ENCODE measurements around the gene CENPT.

DNA sequence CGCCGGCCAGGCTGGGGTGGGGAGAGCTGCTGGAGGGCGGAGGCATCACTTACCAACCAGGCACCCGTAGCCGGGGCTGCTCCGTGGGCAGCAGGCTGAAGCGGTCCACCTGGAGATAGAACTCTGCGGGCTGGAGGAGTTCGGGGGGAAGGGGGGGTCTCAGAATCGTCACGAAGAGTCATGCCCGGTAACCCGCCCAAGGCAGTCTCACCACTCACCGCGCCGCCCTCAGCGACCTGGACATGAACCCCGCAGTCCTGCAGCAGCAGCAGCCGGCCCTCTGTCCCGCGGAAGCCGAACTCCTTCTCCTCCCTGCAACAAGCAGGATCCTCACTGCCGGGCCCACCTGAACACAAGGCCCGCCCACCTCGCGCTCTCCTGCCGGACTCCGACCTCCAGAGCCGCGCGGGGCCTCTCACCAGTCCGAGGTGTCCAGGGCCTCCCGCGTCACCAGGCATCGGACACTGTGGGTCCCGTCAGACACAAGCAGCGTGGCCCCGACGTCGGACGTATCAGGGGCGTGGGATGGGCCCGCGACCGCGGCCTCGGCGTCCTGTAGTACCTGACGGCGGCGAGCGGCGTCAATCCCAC lies 481 bp downstream of the ACD start:
- PRO-cap, result no peak

DNA sequence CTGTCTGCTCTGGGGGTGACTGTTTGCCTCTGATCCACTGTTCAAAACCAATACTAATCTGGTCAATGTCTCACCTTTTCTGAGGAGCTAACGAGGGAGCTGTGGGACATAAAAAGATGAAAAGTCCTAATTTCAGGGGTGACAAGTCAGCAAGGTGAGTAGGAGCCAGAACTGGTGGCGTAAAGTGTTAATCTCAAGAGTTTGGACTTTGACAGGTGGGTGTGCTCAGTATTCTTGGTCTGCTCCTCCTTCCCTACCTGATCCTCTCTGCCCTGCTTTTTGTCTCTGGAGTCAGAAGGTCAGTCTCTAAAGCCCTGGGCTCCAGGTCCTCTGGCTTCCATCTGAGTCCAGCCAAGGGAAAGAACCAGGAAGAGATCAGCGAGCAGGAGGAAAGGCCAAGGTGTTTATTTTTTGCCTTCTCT lies 21.4 kb downstream of the GFOD2 start:
- PRO-cap, result no peak

- PRO-cap, result unidirectional peak, plus-strand start at chr16:67847159; unidirectional peak, plus-strand start at chr16:67847192
Measured at GRCh38 chr16:67847071-67848188, at the start of gene CENPT. TSS of gene CENPT (minus strand) at chr16:67847693.

DNA sequence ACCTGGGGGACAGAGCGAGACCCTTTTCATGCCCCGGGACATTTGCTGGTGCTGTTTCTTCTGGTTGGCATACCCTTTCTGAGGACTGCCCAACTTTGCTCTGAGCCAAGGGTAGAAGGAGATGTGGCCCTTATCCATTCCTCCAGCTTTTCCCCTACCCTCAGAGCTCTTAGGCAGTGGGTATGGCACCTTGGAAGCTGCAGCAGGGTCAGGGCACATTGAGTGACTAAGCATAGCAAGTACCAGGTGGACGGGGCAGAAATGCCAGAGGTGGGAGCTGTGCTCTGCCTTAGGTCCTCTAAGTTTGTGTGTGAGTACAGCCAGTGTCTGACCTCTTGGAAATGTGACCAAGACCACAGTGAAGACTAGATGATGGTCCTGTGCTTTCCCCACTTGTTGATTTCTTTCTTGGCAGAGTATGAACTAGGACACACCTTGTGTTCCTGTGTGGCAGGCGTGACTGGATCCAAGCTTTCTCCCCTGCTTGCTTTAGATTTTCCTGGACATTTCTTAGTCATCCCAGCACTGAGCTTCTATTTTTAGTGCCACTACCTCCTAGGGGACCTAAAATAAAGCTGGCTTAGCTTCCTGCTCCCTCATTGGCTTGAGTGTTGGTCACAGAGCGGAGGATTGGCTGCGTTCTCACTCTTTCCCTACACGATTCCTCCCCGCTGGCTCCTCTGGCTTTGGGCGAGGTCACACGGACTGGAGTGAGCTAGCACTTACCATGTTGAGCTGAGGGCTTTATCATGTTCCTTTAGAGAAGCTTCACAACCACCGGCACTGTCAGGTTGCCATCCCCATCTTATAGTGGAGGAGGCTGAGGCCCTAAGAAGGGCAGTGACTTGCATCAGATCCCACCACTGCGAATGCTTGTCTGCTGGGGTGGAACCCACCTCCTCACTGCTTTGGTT lies 9.8 kb upstream of the EDC4 start:
- PRO-cap, result bidirectional peak, plus-strand start at position 696 of the sequence, minus-strand start at position 491 of the sequence

DNA sequence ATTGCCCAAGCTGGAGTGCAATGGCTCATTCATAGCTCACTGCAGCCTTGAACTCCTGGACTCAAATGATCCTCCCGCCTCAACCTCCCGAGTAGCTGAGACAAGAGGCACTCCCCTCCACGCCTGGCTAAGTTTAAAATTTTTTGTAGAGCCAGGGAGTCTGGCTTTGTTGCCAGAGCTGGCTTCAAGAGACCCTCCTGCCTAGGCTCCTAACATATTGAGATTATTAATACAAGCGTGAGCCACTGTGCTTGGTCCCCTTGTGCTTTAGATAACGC lies 1.1 kb downstream of the PSKH1 start:
- PRO-cap, result no peak

DNA sequence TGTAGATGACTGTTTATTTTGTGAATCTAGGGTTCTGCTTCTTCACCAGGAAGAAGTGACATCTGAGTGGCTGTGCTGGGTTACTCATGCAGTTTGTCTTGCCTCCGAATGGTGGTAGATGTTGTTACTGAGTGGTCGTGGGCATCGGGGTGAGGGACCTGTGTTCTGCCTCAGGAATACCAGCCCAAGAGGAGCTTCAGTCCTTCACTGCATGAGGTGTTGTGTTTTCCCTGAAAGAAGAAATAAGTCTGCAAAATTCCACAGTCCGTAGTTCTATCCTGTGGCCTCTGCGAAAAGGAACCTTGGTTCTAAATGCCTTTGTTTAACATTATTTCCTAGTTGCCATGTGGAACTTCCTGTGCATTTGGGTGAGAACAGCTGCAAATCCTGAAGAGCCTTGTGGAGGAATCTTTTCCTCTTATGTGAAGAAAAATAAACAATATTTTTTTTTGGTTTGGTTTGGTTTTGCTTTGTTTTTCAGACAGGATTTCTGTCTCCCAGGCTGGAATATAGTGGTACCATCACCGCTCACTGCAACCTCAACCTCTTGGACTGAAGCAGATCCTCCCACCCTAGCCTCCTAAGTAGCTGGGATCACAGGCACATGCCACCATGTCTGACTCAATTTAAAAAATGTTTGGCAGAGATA lies 9.8 kb downstream of the PSKH1 start:
- PRO-cap, result no peak

- PRO-cap, result no peak
Measured at GRCh38 chr16:68013307-68013843, 2.3 kb downstream of the DPEP2NB start.

DNA sequence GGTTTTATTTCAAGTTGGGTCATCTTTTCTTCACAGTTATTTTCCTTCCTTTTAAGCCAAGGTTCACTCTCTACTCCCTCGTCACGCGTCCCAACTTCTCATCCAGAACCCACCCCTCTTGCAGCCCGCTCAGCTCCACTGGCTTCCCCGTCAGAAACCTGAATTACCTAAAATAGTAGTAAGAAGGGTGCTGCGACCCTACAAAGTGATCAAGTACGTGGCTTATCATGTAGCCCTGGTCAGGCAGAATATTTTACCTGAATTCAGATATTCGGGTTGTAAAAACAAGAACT lies 654 bp downstream of the DUS2 start:
- PRO-cap, result no peak

DNA sequence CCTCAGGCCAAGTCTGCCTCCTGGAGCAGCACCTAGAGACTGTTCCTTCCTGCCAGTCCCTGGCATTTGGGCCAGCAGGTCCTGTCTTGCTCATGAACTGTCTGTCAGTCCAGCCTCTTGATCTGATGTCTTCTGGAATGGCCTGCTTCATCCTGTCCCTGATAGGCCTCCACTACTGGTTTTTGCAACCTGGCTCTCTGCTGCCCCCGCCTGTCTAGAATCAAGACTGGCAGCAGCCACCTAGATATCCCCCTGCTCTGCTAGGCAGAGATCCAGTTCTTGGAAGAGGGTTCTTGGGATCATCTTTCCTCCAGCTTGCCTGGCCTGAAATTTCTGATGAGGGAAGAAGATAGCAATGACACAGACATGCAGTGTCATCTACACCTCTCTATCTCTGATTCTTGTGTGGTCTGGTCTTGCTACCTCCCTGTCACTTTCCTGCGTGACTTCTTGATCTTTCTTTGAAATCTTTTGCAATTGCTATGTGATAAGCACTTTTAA lies 20.4 kb upstream of the NFATC3 start:
- PRO-cap, result no peak

GRCh38 chr16:68190779-68191252 lies 45.1 kb downstream of the ESRP2 start:
- PRO-cap, result no peak

- PRO-cap, result no peak
Measured at GRCh38 chr16:68214089-68214669, 21.7 kb downstream of the ESRP2 start.

GRCh38 chr16:68237759-68238252 lies 1.9 kb upstream of the ESRP2 start:
- PRO-cap, result bidirectional peak, plus-strand start at chr16:68237862, minus-strand start at chr16:68237622

DNA sequence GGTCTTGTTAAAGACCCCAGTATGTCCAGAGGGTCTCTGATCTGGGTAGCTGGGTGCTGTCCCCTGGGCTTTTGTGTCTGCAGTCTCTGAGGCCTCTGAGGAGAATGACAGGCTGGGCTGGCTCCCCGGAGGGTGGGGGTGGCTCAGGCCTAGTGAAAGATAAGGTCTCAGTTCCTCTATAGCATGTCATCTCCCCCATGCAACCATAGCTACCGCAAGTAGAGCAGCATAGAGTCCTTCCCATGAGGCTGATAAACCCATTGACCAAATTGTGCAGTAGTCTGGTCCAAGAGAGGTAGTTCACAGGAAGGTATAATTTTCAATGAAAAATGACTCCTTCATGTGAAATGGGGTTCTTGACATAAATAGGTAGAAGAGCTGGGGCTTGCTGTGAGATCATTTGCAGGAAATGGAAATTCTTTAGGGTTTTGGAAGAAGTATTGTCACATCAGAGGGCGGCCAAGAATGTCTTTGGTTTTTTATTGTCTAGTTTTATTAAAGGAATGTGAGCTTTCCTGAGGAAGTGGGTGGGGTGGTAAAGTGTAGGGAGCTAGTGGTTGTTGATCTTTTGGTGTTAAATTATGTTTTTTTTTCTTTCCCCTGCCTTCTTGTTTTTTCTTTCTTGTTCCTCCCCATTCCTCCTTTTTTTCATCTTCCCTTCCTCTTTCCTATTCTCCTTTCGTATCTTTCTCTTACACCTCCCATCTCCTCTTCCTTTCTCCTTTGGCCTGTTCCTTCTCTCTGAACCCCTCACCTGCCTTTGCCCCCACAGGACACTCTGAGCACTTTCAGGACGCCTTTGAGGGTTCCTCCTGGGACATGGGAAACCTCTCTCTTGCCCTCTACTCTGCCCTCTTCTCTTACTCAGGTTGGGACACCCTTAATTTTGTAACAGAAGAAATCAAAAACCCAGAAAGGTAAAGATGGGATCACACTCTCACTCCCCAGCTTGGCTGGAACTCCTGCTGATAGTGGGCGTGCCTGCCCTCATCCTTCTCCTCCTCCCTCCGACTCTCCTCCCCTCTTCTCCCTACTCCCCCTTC lies 20.8 kb downstream of the SLC7A6OS start:
- PRO-cap, result no peak

DNA sequence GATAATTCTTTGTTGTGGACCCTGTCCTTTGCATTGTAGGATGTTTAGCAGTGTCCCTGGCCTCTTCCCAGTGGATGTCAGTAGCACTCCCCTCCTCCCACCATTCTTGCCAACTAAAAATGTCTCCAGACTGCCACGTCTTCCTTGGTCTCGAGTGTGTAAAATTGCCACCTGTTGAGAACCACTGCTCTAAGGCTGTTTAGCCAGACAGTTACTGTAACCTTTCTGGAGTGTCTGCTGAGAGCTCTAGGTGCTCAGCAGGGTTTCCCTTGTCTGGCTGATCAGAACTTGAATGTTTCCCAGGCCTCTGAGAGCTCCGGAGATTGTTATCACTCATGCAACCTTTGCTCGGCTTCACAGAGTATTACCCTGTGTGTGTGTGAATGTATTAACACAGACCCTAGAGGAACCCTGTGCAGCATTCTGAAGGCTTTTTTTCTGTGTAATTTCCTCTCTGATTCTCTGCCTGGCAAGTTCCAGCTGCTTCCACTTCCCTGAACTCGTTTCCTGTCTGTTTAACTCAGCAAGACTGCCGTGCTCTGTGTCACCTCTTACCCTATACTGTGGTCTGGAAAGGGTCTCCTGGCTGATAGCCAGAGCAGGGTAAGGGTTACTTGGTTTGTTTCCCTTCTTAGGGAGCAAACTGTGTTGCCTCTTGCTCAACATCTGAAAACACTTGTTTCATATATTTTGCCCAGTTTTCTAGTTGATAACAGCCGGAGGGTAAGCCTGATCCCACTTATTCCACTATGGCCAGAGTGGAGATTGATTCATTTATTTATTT lies 21.6 kb downstream of the PRMT7 start:
- PRO-cap, result no peak

DNA sequence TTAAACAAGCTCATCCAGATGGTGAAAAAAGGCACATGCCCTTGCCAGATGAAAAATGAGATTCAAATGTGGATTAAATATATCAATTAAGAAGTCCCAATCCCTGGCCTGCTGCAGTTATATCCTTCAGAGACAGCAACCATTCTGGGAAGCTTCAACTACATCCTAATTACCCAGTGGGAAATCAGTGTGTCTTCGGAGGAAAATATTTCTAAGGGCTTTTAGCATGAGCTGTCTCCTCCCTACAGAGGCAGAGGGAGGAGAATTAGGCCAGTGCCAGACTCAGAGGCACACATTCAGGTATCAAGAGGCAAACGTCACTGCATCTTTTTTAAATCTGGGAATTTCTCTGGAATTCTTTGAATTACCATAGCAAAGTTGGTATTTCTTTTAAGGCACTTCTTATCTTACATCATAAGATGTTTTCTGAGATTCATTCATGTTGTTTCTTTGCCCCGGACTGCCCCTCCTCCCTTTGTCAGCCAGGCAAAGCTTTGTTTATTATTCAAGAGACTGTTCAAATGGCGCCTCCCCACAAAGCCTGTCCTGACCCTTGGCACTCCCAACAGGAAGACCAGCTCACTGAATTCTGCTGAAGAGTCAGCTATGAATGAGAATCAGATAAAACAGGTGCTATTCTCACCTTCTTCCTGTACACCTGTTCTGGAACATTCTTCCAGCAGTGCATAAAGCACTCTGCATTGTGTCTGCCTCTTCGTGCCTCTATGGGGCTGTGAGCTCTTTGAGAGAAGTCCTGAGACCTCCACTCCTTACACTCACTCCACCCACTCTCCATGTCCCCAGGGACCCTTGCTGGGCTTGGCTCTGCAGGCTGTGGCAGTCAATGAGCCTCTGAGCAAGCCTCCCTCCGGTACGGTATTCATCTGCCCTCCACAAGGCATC lies 38.4 kb upstream of the SMPD3 start:
- PRO-cap, result no peak

DNA sequence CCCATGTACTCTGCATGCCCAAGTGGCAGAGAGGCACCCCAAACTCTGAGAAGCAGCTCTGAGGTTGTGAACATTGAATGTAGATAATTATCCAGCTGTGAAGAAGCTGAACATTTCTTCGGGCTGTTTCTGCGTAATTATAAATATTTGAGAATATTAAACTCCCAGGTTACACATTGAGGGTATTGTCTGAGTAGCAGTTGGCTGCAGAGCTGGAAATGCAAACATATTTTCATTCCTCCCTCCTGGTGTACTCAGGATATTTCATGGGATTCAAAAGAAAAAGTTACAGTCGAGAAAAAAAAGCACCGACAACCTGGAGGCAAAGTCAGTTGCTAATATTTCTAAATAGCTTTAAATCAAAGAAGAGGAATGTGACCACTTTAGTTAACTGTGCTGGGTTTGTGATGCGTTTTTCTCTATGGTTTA lies 31.5 kb upstream of the ZFP90 start:
- PRO-cap, result no peak

DNA sequence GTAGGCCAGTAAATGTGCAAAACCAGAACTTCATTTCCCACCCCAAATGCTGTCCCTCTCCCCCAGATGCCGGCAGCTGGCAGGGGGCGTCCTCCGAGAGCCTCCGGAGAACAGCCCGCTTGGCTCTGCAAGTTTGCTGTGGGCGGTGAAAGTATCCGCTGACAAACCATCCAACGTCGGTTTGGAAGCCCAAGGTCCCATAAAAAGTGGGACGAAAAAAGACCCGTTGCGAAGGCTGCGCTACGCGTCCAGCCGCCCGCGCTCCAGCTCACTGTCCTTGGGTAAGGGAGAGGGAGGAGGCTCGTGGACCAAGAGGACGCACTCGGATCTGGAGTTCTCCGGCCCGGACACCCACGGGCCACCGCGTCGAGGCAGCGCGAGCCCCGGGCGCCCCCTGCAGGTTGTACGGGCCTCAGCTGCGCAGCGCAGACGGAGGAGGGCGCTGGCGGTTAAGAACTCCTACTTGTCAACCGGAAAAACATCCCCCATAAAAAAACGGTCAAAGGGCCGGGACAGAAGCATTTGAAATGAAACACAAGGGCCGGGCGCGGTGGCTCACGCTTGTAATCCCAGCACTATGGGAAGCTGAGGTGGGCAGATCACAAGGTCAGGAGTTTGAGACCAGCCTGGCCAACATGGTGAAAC lies 29.0 kb upstream of the ZFP90 start:
- PRO-cap, result no peak

DNA sequence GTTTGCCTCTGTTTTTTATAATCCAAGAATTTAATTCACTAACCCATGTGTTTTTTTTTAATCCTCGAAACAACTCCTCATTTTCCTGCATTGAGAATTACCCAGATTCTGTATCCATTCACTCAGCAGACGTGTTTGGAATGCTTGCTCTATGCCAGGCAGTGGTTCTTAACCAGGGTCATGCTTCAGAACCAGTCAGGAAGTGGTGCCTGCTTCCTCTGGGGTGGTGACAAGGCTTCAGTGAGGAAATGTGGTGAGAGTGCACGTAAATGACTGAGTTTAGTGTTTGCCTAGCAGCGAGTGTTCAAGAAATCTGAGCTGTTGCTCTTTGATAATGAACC lies 9.8 kb downstream of the ZFP90 start:
- PRO-cap, result no peak

DNA sequence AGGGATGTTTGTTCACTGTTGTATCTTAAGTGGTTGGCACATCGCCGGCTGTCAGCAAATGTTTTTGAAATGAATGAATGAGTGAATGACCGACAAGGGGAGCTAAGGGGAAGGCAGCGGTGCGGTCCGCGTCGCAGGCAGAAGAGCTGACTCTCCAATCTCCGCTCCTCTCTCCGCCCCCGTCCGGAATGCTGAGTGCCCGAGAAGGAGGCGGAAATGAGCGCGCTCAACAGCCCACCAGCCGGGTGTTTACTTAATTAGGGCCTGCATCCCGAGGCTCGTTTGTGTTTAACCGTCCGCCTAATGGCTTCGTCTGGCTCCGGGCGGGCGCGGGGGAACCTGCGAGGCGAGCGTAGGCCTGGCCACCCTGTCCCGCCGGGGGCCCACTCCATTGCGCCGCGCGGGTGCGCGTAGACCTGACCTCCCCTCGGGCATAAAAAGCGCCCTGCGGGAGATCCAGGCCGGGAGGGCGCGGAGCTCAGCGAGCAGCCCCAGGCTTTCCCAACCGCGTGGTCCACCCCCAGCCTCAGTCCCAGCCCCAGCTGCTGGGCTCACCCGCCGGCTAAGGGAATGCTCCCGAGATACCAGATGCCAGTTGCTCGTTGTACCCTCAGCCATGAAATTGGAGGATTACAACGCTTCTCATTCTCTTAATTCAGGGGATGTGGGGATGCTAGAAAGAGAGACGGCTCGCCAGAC lies 2.5 kb upstream of the CDH3 start:
- PRO-cap, result no peak

- PRO-cap, result no peak
Measured at GRCh38 chr16:68645789-68646498, 834 bp downstream of the CDH3 start.

Measured in ascending aorta (tissue), 1 donor.